ENCODE data around the genes HNRNPA0 and FAM53C.

DNA sequence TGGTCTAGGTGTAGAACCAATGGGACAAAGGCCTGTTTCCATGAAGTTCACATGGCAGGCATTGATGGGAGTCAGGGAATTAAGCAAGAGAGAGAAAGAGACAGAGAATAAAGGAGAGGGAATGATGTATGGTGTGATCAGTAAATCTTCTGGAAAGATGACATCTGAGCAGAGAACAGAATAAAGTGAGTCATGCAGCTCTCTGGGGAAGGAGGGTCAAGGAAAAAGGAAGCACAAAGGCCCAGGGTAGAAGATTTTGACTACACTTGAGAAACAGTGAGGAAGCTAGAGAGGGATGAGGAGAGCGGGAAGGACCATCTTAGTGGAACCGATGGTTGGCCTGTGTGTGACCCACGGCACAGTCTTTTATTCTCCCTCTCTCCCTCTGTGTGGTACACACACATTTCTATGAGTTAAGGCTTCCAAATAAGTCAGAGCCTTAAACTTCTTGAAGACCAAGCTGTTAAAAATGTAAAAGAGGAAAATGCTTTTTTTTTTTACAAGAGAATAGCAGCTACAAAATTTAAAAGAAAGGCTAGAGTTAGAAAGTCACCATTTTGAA is 425.9 kb downstream of the SPOCK1 start:
- PRO-cap = no peak

- PRO-cap = no peak
Measured at GRCh38 chr5:137622166-137622729, 113.6 kb downstream of the KLHL3 start.

DNA sequence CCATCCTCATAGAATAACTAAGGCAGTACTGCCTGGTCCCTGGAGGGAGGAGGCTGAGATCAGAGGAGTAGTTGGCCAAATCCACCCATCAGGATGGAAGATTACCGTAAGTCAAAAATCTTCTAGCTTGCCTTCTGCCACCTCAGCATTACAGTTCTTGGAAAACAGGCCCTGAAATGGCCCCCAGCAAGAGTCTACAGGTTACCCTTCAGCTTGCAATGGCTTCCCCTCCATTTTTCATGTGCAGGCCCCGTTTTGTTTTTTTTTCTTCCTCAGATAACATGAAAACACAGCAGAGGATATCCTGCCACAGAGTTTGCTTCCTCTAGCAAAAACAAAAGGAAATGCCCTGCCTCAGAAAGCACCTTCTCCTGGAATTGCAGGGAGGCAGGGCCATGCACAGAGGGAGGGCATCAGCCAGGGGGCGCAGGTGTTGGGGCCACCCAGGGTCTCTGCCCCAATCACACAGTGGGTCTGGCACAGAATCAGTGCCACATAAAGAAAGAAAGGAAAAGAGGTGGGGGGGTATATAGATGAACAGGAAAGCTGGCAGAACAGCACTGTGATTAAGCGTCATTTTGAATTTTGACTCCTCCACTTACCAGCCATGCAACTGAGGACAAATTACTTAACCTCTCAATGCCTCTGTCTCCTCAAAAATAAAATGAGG is 39.9 kb downstream of the KLHL3 start:
- PRO-cap = no peak

- PRO-cap = unidirectional peak, plus-strand start at chr5:137735123
Measured at GRCh38 chr5:137734599-137735220, 1.2 kb downstream of the KLHL3 start.

GRCh38 chr5:137737348-137738281 is 1.7 kb upstream of the KLHL3 start:
- PRO-cap = no peak

GRCh38 chr5:137754255-137755172 is at the start of gene HNRNPA0:
Gene HNRNPA0 (minus strand): TSS chr5:137754363.
- PRO-cap = bidirectional peak, plus-strand start at chr5:137754519, minus-strand start at chr5:137754342; bidirectional peak, plus-strand start at chr5:137754787, minus-strand start at chr5:137754676

- PRO-cap = no peak
Measured at GRCh38 chr5:137802667-137802853, 48.4 kb upstream of the HNRNPA0 start.

DNA sequence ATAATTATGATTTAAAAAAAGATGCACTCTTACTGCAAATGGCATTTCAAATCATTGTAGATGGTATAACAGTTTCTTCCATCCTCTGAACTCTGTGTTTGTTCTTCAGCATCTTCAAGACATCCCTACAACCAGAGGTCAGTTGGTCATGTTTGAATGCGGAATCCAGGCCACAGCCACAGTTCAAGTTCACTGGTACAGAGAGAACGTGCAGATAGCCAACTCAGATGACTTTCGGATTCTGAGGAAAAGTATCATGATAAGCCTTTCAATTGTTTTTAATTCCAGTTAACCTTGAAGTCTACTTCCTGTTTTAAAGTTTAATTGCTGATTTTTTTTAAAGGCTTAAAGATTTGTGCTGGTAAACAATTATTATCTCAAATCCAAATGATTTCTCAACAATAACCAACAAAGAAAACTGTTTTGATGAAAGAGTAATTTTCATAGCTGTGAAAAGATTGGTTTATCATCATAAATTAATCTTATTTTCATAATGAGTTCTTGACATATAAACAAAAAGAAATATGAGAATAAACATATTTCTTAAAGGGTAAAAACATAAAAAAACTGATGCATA is 8.5 kb upstream of the MYOT start:
- PRO-cap = no peak

- PRO-cap = unidirectional peak, minus-strand start at chr5:138337745; bidirectional peak, plus-strand start at chr5:138338266, minus-strand start at chr5:138338301
Measured at GRCh38 chr5:138337673-138338524, at the start of gene FAM53C. Gene FAM53C (plus strand): TSS chr5:138338266.

- PRO-cap = no peak
Measured at GRCh38 chr5:138349187-138349970, 3.1 kb upstream of the KDM3B start.

DNA sequence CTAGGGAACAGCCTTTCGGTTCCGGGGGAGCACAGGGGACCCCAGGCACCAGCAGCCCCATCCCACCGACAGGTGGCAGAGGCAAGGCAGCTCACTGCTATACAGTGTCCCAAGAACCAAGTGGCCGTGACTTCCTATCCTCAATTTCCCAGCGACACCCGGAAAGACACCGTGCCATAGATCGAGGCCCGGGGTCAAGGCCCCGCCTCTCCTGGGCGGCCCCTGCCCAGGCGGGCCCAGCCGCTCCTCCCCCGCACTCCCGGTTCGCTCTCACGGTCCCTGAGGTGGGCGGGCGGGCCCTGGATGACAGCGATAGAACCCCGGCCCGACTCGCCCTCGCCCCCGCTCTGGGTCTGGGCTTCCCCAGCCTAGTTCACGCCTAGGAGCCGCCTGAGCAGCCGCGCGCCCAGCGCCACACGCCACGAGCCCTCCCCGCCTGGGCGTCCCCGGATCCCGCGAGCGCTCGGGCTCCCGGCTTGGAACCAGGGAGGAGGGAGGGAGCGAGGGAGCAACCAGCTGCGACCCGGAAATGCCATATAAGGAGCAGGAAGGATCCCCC is 671 bp upstream of the EGR1 start:
- PRO-cap = bidirectional peak, plus-strand start at position 285 of the sequence, minus-strand start at position 150 of the sequence; bidirectional peak, plus-strand start at position 371 of the sequence, minus-strand start at position 355 of the sequence; bidirectional peak, plus-strand start outside the sequence, minus-strand start at position 438 of the sequence

GRCh38 chr5:138465088-138465403 is 233 bp upstream of the EGR1 start:
- PRO-cap = bidirectional peak, plus-strand start at chr5:138465168, minus-strand start at chr5:138464966

DNA sequence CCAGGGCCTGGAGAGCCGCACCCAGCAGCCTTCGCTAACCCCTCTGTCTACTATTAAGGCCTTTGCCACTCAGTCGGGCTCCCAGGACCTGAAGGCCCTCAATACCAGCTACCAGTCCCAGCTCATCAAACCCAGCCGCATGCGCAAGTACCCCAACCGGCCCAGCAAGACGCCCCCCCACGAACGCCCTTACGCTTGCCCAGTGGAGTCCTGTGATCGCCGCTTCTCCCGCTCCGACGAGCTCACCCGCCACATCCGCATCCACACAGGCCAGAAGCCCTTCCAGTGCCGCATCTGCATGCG is 1.9 kb downstream of the EGR1 start:
- PRO-cap = no peak

DNA sequence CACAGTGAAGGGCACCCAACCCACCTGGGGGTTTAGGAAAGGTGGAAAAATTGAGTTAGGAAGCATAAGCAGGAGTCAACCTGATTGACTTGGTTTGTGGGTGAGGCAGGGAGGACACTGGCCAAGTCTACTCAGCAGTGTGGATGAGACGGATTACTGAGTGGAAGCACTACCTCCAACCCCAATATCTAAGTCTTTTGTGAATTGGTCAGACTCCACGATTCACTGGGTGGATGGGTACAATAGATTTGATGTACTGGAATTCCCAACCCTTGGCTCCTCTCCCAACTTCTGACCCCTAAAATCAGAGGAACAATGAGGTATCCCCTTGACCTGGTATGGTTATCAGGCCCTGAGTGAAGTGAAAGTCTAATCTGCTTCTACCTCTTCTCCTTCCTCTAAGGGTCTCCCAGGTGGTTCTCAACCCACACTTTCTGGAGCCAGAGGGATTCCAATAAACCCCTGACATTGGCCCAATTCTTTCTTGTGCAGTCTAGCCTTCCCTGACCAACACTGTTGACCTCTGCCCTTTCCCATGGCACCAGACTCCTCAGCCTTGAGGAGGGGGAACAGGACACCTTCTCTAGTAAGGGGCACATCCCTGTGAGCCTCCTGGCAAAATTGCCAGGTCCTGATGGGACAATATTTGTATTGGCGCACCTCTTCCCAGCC is 5.3 kb downstream of the EGR1 start:
- PRO-cap = no peak

DNA sequence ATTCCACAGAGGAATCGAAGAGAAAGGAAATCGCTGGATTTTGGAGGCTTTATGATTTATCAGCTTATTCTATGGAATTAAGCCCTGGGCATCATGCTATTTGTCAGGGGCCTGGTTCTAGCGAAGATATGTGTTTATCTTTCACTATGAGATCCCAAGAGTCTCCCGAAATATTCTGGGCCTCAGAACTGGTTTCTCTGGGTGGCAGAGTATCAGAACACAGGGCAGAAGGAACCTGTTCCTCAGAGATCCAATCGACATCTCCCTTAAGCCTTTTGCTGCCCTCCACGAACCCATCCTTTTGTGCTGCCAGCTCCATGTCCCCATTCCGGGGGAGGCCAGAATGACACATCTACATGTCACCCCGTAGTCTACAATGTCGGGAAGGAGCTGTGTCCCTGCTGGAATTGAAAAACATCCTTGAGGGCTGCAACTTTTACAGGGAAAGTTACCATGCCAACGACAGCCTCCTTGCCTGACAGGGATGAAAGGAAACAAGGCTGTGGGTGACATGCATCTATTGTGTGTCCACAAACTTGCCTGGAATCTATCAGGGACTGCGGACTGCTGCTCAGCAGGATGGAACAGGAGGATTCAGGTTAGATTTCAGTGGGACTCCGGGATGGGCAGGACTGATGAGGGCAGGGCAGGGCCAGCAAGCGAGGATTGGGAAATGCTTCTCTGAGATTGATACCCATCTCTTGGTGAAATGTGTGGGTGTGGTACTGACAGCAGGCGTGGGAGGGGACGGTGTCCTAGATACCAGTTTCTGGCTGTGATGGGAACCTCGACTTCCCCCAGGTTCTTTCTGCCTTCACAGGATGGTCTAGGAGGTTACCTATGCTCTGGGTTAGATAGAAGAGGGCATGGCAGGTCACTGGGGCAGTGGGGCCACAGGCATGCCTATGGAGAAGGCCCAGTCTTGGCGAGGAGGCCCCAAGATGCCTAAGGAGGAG is 25.4 kb downstream of the EGR1 start:
- PRO-cap = no peak

DNA sequence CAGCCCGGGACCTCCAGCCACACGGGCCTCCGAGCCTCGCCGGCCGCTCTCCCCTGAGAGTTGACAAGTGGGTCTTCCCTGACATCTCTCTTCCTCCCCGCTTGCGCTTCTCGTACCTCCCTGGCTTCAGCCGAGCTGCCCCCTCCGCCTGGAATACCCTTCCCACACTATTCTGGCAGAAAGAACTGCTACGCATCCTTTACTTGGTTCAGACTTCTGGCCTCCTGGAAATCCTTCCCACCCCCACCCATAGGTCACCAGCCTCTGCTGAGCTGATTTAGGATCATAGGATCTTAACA is 27.1 kb downstream of the EGR1 start:
- PRO-cap = no peak

GRCh38 chr5:138536573-138537591 is 6.2 kb downstream of the ETF1 start:
- PRO-cap = no peak

DNA sequence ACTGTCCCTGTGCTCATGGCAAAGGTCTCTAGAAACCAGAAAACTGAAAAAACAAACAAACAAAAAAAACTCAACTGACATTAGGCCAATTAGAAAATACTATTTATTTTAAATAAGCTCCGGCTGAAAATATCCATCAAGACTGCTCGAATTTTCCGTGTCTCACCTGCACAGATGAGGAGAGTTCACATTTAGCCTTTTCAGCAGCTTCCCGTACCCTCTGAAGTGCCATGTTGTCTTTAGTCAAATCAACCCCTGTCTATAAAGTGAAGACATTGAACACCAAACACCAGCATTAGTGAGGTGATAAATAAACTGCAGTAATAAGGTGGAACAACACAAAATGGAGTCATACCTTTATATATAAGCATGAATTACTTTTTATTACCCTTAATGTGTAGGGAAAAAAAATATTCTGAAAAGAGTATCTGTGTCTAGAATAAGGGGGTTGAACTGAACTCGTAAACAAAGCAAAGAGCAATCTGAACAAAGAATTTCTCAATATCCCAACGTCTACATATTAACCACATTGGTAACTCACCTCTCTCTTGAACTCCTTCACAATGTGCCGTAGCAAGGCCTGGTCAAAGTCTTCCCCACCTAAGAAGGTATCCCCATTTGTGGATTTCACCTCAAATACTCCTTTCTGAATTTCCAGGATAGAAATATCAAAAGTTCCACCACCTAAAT is 8.6 kb downstream of the HSPA9 start:
- PRO-cap = no peak

DNA sequence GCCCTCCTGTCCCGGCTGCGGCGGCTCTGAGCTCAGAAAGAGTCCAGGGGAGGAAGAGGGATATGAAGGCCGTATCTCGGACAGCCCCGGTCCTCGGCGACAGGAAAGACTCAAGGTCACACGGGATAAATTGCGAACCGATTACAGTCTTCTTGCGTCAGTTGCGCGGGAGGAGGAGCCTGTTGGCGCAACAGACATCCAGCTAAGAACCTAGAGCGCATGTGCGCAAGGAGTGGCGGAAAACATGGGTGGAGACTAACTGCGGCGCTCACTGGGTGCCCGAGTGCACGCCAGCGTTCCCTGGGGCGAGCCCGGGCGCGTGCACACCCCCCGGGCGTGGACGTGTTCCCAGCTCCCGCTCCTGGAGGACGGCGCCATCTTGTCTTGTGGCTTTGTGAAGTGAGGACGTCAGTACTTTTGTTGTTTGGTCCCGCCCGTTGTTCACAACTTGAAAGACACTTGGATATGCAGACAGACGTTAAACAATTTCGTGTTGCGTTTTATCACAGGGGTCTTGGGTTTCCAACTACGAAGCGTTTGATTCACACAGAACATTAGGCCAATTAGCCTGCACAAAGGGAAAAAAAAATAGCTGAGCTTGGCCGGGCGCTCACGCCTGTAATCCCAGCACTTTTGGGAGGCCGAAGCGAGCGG is 501 bp upstream of the HSPA9 start:
- PRO-cap = bidirectional peak, plus-strand start at position 387 of the sequence, minus-strand start at position 101 of the sequence

GRCh38 chr5:138611254-138611995 is 36.2 kb upstream of the HSPA9 start:
- PRO-cap = no peak